ENCODE measurements around a stretch of chr20.

DNA sequence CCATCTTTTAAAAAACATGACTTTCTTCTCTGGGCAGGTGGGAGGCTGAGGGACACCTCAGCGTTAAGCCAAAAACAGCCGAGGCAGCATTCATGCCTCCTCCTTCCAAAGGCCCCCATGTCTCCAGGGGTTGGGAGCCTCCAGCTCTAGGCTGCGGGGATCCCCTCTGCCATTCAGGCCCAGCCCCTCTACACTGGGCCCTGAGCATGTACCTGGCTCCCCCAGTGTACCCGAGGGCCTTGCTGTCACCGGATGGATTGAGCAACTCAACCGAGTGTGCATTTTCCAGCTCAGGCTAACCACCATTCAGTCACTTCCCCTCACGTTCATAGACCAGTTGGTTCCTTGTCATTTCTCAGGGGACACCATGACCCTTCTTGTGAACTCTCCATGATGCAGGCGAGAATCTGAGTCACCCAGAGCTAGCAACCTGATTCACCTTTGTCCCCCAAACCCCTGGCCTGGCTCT lies 158.6 kb downstream of the CEBPB start:
- PRO-cap, 3 experiments, result no peak in any of the 3 experiments
- RRBS, result no CpG with 5 or more reads among the region's 8 CpGs

DNA sequence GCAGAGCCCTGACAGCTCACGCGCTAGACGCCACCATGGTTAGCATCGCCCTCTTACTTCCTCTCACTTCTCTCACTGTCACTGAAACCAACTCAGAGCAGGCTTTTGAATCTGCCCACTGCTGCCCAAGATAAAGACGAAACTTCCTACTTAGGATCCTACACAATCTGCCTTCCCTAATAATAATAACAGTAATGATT lies 117.9 kb upstream of the PTPN1 start:
- PRO-cap, 3 experiments, result no peak in any of the 3 experiments
- RRBS, result no CpG with 5 or more reads among the region's 5 CpGs

DNA sequence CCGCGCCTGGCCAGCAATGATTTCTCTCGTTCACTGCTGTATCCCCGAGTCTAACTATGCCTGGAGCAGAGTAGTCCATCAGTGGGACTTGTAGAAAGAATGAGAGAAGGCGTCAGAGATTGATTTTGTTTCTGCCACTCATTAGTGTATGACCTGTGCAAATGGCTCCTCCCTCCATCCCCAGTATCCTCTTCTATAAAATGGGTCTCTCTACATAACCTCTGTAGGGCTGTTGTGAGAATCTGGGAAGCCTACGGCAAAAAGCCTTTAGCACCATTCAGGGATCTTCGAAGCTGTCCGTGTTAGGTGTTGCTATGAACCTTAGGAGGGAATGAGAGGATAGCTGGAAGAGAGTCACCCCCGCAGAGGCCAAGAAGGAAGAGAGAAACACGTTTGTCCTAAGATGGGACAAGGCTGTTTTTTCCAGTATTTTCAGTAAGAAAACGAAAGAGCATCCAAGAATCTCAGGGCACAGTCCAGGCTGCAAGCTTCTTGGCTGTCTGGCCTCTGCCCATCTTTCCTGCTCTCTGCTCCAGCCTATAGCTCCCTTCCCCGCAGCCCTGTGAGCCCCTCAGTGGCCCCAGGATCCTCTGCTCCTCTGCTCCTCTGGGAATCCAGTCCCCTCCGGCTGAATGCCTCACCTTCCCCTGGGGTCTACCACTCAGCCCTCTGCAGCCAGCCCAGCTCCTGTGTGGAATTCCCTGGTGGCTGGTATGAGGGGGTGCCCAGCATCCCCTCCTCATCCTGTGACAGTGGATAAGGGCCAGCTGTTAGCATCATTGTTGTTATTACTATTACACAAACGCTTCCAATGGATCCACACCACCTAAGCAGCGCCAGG lies 60.6 kb upstream of the PTPN1 start:
- PRO-cap, 3 experiments, result no peak in any of the 3 experiments
- RRBS, result no CpG with 5 or more reads among the region's 15 CpGs

DNA sequence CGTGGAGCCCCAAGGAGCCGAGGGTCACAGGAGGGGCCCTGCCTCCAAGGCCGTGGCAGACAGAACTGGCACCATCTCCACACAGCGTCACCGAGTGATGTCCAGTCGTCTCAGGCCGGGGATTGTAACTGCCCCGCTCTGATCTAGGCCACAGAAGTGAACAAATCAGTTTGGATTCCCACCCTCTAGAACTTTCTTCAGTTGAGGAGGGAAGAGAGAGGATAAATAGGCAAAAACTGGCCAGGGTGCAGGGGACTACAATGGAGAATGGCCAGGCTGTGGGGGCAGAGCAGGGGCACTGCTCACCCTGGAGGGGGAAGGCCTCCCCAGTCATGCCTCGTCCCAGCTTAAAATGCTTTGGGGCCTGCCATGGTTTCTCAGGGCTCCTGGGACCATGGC lies 54.0 kb upstream of the PTPN1 start:
- PRO-cap, 3 experiments, result no peak in any of the 3 experiments
- RRBS, result no CpG with 5 or more reads among the region's 9 CpGs

DNA sequence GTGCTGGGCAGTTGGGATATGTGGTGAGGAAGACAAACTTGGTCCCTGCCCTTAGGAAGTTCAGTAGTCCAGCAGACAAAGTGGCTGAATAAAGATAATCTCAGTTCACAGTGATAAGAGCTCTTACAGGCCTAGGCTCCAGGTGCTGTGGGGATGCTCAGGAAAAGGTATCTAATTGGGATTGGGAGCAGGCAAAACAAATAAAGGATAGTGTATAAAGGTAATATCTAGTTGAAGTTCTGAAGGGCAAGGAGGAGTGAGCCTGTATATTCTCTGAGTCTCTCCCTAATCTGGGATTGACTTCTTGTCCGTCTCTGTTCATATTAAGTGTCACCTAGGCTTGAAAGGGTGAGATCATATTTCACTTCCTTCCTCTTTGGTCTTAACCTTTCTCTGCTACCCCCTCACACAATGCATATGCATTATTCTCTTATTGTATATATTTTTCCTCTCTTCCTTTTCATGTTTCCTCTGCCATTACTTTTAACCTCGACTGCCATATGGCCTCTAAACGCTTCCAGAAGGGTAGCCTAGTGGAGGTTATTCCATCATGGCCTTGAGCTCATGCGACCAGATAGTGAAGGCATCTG lies 13.5 kb downstream of the PTPN1 start:
- PRO-cap, 3 experiments, result no peak in any of the 3 experiments
- RRBS, result no CpG with 5 or more reads among the region's 4 CpGs

- PRO-cap, 3 experiments, result no peak in any of the 3 experiments
- RRBS, result no CpG with 5 or more reads among the region's 11 CpGs
Observed at GRCh38 chr20:50588008-50588548, 77.9 kb downstream of the PTPN1 start.

DNA sequence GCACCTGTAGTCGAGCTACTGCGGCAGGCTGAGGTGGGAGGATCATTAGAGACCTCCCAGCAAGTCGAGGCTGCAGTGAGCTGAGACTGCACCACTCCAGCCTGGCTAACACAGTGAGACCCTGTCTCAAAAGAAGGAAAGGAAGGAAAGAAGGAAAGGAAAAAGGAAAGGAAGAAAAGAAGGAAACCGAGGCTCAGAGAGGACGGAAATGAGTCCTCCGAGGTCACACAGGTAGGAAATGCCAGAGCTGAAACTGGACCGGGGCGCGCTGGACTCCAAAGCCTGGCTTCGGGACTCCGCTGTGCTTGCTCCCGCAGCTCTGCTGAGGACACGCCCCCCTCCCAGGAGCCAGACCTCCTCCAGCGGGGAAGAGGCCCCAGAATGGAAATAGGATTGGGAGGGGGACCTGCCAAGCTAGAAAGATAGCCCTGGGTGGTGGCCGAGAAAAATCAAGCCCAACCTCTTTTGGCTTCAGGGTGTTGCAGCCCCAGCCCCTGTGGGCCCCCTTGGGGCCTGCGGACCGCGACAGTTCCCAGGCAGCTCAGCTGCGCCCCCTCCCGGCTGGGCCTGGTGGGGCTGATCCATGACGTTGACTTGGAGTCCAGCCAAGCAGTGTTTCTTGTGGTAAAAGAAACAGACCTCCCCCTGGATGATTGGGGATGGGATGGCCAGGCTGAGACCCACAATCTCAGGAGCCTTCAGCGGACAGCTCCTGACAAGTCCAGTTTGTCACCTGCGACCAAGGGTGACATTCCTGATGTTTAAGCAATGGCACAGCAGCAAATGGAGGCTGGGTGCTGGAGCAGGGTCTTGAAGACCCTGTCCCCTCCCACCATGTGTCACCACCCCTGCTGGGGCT lies 55.6 kb downstream of the RIPOR3 start:
- PRO-cap, 3 experiments, result no peak in any of the 3 experiments
- RRBS, result no CpG with 5 or more reads among the region's 23 CpGs

DNA sequence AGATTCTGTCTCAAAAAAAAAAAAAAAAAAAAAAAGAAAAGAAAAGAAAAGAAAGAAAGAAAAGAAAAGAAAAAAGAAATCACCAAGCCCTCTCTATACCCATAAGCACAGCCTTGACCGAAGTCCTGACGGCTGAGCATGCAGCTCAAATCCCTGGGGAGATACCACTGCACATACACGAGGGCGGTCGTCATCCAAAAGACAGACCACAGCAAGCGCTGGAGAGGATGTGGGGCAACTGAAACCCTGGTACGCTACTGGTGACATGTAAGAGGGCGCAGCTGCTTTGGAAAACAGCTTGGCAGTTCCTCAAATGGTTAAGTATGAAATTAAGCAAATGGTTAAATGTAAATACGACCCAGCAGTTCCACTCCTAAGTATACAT lies 38.8 kb downstream of the RIPOR3 start:
- PRO-cap, 3 experiments, result no peak in any of the 3 experiments
- RRBS, result no CpG with 5 or more reads among the region's 9 CpGs

DNA sequence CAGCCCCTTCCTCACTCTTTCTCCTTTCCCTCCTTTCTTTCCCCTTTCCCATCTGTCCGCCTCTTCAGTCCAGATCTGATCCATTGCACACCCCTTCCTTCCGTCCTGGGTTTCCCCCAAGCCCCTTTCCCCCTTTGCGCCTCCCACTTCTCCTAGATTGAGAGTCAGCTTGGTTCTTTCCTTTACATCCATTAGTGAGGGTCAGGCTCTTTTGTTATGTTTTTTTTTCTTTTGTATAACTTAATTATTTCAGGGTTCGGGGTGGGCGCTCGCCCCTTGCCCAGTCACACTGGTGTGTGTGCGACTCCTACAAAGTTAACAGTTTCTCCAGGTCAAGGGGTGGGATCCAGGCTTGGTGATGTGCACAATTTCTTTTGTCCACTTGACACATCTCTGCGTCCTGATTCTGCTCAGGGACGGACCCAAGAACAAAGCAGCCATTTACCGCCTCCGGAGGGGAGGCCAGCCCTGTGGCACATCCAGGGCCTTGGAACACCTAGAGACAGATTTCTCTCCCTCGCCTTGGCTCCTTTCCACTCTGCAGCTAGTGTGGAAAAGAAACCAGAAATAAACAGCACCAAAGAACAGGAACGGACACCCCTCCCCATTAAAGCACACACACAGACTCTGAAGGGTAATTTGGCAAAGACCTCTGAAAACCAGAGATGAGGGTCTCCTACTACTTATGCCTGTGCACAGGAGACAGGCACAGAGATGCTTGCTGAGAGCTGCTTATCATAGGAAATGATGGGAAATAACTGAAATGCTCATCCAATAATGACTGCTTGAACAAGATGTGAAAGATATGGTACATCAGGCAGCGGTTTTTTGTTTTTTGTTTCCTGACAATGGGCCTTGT lies 784 bp upstream of the RIPOR3 start:
- PRO-cap, 3 experiments, result no peak in any of the 3 experiments
- RRBS, result no CpG with 5 or more reads among the region's 14 CpGs

DNA sequence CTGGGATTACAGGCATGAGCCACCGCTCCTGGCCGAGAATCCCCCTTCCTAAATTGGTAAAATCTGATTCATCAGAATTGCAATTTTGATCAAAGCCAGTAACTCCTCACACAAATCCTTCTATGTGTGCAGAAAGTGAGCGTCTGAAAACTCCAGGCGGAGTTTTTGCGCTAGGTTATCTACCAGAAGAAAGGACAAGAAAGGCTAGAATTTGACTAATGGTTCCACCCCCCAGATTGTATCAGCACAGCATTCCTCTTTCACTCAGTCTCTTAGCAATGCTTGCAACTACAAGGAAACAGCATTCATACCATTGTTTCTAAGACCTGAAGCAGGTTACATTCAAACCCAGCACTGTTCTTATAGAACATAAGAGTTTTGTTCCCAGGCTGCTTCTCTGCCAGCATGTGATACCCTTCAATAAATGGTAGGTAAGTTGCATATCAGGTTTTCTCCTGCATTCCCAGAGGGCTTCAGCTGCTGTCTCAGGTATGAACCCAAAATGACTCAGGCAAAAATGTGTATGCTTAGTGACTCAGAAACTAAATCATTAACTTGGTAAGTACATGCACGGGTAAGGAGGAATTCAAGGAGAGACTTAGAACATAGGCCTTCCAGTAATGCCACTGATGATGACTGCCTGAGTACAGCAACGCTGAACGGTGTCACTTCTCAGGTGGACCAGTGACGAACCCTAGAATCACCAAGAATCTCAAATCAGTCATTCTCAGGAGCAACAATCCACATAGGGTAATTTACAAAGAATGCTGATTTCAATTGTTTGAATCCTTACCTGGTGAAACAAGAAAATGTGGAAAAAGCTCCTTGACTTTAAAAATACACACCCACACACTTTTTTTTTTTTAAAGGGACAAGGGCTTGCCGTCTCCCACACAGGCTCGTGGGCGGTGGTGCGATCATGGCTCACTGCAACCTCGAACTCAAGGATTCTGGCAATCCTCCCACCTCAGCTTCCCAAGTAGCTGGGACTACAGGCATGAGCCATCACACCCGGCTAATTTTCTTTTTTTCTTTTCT lies 30.3 kb downstream of the PARD6B start:
- PRO-cap, 3 experiments, result peak in 1 of 3 experiments; most common plus-strand start position 626 of the sequence (in 1); most common minus-strand start position 396 of the sequence (in 1)
- RRBS, result no CpG with 5 or more reads among the region's 15 CpGs

- PRO-cap, 3 experiments, result no peak in any of the 3 experiments
- RRBS, result no CpG with 5 or more reads among the region's 14 CpGs
Observed at GRCh38 chr20:50897118-50897964, 33.9 kb downstream of the ADNP start.

DNA sequence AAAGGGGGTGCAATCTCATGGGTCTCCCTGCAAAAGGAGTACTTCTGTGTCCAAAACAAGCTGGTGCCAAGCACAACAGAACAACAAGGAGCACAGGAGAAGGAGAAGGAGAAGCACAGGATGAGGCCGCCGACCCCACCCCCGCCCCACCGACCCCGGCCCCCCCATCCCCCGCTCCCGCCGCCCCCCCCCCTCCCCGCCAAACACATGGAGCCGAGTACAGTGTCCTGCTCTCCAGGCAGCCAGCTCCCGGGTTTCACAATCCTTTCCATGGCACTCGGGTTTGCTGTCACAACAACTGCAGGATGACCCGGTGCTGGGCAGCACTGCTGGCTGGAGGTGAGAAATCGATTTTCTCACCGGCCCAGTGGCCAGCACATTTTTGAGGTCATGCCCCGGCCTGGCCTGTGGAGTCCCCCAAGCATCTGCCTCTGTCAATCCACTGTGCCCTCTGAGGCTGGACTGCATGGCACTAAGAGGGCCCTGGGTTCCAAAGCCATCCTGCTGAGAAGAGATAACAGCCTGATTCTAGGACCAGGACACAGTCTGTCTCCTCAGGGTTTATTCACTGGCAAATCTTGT lies 129.6 kb downstream of the NFATC2 start:
- PRO-cap, 3 experiments, result no peak in any of the 3 experiments
- RRBS, result 23% methylated on average over 6 of the region's 16 CpGs

GRCh38 chr20:51487431-51488333 lies 54.8 kb downstream of the NFATC2 start:
- PRO-cap, 3 experiments, result no peak in any of the 3 experiments
- RRBS, result no CpG with 5 or more reads among the region's 22 CpGs

GRCh38 chr20:51493306-51493666 lies 49.2 kb downstream of the NFATC2 start:
- PRO-cap, 3 experiments, result no peak in any of the 3 experiments
- RRBS, result no CpG with 5 or more reads among the region's 11 CpGs

GRCh38 chr20:51528508-51529025 lies 14.0 kb downstream of the NFATC2 start:
- PRO-cap, 3 experiments, result no peak in any of the 3 experiments
- RRBS, result no CpG with 5 or more reads among the region's 6 CpGs

- PRO-cap, 3 experiments, result no peak in any of the 3 experiments
- RRBS, result 2% methylated on average over 4 of the region's 12 CpGs
Observed at GRCh38 chr20:51562112-51562381, 19.5 kb upstream of the NFATC2 start.

DNA sequence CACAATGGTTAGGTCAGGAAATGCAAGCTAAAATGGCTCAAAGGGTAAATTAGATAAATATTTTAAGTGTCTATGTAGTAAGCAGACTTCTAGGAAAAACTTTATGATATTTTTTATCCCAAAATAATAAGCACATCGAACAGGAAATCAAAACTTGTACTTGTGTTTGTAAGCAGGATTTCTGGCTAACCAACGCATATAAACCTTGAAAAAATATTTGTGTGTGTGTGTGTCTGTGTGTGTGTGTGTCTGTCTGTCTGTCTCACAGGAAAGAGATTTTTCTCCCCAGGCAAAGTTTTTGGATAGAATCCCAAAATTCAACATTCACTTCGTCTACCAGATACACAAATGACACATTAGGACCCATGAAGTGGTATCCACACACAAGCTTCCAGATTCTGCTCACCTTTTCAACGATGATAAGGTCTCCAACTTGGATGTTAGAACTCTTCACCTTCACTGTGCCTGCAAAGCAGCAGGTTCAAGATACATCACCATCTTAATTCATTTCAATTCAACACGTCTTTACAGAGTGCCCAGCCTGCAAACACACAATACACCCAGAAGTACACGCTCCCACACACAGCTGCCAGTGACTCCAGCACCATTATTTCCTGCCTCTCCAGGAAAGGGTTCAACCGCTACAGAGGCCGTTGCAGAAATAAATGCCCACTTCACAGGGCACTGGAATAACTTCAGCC lies 71.0 kb downstream of the ATP9A start:
- PRO-cap, 3 experiments, result no peak in any of the 3 experiments
- RRBS, result no CpG with 5 or more reads among the region's 8 CpGs

GRCh38 chr20:51799738-51800506 lies 2.4 kb downstream of the SALL4 start:
- PRO-cap, 3 experiments, result no peak in any of the 3 experiments
- RRBS, result no CpG with 5 or more reads among the region's 28 CpGs

GRCh38 chr20:52094751-52094950 lies 96.9 kb downstream of the ZFP64 start:
- PRO-cap, 3 experiments, result no peak in any of the 3 experiments
- RRBS, result no CpG with 5 or more reads among the region's 1 CpG

DNA sequence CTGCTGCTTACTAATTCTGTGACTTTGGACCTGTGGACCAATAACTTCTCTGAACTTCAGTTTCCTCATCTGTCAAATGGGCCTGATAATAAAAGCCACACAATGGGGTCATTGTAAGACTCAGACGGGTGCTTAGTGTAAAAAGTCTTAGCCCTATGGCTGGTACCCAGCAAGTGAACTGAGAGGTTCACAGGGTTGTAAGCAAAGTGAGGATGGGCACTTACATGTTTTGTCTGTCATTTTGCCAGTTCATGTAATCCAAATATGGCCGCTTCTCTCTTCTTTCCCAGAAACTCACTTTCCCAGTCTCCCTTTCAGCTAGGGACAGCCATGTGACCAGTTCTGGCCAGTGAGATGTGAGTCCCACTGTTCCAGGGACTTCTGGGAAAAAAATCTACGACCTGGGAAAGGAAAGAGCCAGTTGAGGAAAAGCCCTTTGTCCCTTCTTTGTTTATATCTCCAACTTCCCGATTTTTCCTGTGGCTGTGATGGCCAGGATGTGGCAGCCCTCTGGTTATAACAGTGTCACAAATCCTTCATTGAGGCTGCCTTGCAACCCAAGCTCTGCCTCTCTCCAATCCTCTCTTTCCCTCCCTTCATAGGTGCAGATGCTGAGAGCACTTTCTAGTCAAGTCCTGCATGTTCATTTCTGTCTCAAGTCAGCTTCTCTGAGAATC lies 148.4 kb upstream of the ZFP64 start:
- PRO-cap, 3 experiments, result no peak in any of the 3 experiments
- RRBS, result no CpG with 5 or more reads among the region's 4 CpGs